ENCODE data around the gene SP4.

DNA sequence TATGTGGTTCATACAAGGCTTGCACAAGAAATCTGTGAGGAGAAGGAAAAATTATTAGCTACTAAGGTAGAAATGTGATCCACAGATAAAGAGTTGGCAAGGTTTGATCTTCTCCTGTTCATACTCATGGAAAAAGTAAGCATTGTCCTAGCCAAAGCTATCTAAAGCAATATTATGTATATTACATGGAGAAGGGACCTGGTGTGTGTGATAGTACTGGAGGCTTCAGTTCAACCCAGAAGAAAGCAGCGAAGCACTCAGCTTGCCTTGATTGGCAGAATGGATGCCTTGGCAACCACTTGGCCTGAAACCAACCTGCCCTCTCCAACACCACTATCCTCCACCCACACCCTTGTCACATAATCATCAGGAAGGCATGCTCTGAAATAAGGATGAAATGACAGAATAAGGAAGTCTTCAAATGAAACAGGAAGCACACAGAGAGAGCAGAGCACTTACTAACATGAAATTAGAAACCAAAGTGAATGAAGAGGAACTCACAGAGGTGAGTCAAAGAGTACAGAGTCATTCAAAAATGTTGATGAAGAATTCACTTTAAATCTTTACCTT, 17.9 kb downstream of the MACC1 start:
- RAMPAGE, total RNA = no peak

DNA sequence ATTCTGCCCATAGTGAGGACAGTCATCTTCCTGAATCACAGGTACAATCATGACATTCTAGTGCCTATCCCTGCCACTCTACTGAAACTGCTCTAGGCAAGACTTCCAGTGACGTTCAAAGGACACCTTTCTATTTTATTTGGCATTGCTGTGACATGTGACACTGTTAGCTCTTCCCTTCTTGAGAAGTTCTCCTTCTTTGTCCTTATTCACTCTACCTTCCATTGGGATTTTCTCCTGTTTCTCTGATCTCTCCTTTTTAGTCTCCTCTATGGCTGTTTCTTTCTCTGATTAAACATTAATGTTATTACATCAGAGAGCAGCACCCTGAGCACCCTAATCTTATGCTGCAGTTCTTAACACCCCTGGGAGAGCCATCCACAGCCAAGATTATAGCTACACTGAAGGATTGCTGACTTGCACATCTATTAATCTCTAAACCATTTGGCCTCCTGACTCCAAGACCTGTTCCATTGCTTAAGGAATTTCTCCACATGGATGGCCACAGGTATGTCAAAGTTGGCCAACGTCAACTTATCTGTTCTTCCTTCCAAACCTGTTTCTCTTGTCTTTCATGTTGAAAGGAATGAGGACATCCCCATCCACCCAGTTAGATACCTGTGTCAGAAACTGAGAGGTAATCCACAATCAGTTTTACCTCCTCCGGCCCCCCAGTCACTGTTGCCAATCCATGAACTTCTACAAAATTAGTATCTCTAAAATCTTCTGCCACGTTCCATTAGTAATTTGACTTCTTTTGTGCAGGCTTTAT, 10.8 kb downstream of the MACC1 start:
- RAMPAGE, total RNA = no peak

DNA sequence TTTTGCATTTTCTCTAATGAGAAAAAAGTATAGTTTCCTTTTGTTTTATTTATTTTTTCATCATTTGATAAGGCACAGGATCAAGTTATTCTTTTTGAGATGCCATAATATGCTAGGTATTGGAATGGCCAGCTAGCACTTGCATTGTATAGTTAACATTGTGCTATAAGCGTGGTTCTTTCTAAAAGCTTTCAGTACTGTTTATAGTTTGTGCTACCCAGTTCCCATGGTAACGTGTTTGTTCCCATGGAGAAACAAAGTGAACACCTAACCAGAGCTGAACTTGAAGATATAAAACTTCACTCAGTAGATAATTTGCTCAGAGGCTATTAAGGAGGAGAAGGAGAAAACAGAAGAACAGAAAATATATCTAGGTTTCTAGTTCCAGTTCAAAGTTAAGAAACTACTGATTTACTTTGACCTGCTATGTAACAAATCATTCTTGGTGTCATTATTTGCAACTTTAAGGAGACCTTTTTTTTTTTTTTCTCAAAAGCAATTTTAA, 23.6 kb upstream of the ITGB8 start:
- RAMPAGE, total RNA = no peak

- RAMPAGE, total RNA = no peak
Measured at GRCh38 chr7:20560559-20561040, 54.9 kb upstream of the ABCB5 start.

GRCh38 chr7:20716881-20717180, 69.9 kb downstream of the SP8 start:
- RAMPAGE, total RNA = no peak

GRCh38 chr7:21426967-21427998, 600 bp upstream of the SP4 start:
- RAMPAGE, total RNA = no peak

GRCh38 chr7:21427999-21428550, at the start of gene SP4:
Gene SP4 (plus strand): TSS chr7:21428083.
- RAMPAGE, total RNA = no peak

- RAMPAGE, total RNA = no peak
Measured at GRCh38 chr7:21429408-21430557, 1.9 kb downstream of the SP4 start.

DNA sequence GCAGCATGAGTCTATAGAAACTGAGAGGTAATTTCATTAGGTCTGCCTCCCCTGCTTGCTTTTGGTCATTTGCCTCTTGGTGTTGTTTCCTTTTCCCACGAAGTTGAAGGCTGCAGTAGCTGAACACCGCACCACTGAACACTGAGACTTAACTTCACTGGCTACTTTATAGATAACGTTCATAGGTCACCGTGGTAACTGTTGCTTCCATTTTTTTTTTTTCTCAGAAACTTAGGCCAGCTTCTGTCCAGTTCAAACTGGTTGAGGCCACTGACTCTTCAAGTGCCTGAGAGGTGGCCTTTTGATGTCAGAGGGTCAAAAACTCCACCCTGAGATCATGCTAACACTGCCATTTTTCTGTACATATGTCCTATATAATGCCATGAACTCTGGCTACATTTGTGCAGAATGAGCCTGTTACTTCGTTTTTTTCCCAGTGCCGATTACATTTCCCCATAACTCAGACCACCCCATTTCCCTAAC, 3.5 kb upstream of the CDCA7L start:
- RAMPAGE, total RNA = no peak

DNA sequence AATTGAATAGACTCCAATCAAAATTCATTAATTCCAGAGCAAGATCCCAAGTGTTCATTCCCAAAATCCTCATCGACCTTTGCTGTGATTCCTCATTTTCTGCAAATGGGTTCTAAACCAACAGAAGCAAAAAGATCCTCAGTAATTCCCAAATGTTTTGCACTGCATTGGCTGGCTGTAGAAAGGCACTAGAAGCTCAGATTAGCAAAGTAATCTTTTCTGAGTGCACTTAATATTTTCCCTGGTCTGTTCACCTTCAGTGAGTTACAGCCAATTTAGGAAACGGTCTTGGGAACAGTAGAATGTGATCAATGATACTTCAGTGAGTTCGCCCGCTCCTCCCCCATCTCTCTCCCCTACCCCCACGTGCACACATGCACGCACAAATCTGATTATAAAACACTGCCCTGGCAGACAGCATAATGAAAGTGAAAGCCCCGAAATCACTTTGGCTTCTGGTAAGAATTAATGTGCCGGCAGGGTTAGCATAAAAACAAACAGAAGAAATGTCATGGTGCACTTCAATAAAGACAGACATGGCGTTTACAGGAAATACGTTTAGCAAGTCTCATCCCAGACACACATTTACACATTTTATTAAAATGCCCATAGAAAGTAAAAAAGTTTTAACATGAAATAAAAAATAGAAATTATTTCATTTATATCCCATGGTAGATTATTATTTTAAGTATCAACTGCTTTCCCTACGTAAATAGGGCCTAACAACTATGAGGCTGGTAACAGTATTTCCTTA, 201.4 kb upstream of the CDCA7L start:
- RAMPAGE, total RNA = no peak

GRCh38 chr7:22153977-22154789, 202.8 kb downstream of the RAPGEF5 start:
- RAMPAGE, total RNA = no peak

DNA sequence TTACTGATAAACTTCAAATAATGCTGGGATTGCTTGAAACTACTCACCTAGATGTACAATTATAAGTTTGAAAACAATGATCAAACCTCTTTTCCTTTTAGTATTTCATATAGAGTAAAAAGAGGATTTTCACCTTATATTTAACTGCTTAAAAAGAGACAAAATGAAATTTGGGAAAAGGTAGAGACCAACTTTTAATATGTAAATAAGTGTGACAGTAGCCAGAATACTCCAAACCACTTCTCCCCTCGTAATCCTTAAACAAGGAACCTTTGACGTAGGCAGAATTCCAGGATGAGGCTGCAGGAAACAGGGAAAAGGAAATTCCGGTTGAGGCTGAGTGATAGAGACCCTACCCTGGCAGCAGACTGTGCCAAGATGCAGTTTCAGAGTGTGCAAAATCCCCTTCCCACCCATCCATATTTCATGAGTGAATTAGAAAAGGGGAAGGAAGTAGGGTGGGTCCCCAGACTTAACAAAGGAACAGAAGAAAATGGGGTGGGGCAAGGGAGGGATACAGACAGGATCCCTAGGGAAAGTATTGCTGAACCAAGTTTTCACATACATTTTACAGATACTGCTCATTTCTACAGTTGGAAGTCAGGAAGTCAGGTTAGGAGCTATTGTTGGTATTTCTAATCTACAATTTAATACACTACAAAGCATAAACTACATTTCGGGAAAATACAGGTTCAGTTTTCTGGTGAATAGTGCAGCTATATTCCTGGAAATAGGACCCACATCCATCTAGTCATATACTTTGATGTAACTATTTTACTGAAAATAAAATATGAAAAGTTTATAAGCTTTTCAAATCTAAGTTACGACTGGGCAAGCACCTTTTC, 142.9 kb downstream of the RAPGEF5 start:
- RAMPAGE, total RNA = no peak

GRCh38 chr7:22287921-22288220, 69.1 kb downstream of the RAPGEF5 start:
- RAMPAGE, total RNA = no peak

GRCh38 chr7:22320554-22321000, 36.4 kb downstream of the RAPGEF5 start:
- RAMPAGE, total RNA = no peak

- RAMPAGE, total RNA = no peak
Measured at GRCh38 chr7:22333537-22334449, 23.2 kb downstream of the RAPGEF5 start.

GRCh38 chr7:22433116-22433385, 66.9 kb downstream of the STEAP1B start:
- RAMPAGE, total RNA = no peak

- RAMPAGE, total RNA = no peak
Measured at GRCh38 chr7:22445046-22445972, 54.7 kb downstream of the STEAP1B start.

GRCh38 chr7:22452173-22452615, 47.8 kb downstream of the STEAP1B start:
- RAMPAGE, total RNA = no peak

GRCh38 chr7:22562929-22563470, 63.0 kb upstream of the STEAP1B start:
- RAMPAGE, total RNA = no peak

GRCh38 chr7:22577983-22578852, 78.2 kb upstream of the STEAP1B start:
- RAMPAGE, total RNA = no peak

Measured in foreskin keratinocyte (primary cell).